Retinal pigment epithelial cell (primary cell): ENCODE measurements around the gene C7orf25.

GRCh38 chr7:40029798-40030257 lies 79.8 kb downstream of the CDK13 start:
- RRBS = no CpG with 5 or more reads among the region's 7 CpGs

GRCh38 chr7:41785708-41786343 lies 82.9 kb upstream of the INHBA start:
- RRBS = no CpG with 5 or more reads among the region's 6 CpGs

- RRBS = under 1% methylated on average over 58 of the region's 71 CpGs
Measured at GRCh38 chr7:42911782-42912777, at the start of gene C7orf25. TSS of gene C7orf25 (minus strand) at chr7:42912070.

- RRBS = no CpG with 5 or more reads among the region's 19 CpGs
Measured at GRCh38 chr7:43059344-43059671, 53.1 kb upstream of the HECW1 start.

DNA sequence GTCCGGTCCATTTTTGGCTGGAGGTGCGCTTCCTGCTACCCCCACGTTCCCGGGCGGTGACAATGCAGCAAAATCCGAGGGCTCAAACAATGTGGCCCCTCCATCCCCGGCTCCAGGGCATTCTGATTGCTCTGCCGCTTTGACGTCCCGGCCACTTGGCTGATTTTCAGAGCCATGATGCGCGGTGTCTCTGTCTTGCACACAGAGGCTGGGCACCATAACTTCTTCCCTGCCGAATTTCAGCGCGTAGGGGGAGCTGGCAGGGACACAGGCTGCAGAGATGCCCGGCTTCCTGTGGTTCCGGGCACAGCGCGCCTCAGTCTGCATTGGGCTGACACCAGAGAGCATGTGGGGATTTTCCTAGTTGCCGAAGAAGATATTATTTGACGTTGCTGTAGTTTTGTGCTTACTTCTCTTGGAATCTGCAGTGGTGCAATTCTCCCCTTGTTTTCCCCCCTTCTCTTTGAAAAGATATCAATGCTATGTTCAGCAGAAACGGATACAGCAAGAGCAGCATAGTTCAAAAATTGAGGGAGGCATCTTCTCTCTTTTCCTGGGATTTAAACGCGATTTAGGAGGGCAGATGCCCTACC lies 1.3 kb downstream of the HECW1 start:
- RRBS = under 1% methylated on average over 7 of the region's 24 CpGs

- RRBS = no CpG with 5 or more reads among the region's 6 CpGs
Measured at GRCh38 chr7:43577394-43577949, 5.4 kb upstream of the STK17A start.

DNA sequence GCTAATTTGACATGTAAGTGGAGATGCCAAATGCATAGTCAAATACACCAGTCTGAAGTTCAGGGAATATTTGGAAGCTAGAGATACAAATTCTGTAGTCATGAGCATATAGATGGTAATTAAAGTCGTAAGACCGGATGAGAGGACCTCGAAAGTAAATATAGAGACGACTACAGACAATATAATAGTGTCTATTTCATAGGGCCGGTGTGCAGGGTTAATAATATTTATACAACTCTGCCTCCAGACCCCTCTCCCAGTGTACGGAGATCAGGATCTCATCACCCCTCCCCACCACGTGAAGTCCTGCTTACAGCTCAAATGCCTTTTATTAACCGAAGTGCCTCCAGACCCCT lies 598 bp upstream of the STK17A start:
- RRBS = no CpG with 5 or more reads among the region's 8 CpGs

DNA sequence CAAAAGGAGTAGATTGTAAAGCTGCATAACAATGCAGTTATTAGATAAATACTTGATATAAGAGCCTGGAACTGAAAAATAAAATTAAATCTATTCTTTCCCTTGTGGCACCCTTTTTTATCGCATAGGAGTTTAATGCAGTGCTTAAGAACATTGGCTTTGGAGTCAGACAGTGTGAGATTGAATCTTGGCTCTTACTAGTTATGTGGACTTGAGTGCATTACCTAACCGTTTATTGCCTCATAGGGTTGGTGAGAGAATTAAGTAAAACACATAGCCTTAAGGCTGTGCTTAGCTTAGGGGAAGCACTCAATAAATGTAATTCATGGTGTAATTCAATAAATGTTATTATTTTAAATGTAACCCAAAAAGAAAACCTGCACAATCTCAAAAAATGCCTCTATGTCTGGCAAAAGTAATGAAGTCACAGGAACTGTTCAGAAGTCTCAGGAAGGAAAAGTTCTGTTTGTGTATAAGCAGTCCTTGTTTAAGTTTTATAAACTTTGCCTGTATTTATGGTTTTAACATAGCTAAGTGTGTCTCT lies 2.7 kb downstream of the STK17A start:
- RRBS = no CpG with 5 or more reads among the region's 2 CpGs

GRCh38 chr7:43618677-43619363 lies 35.9 kb downstream of the STK17A start:
- RRBS = no CpG with 5 or more reads among the region's 4 CpGs

- RRBS = no CpG with 5 or more reads among the region's 7 CpGs
Measured at GRCh38 chr7:43651001-43651806, 68.3 kb downstream of the STK17A start.

GRCh38 chr7:43693452-43693898 lies 35.8 kb downstream of the COA1 start:
- RRBS = no CpG with 5 or more reads among the region's 6 CpGs

GRCh38 chr7:43990093-43990757 lies 7.5 kb upstream of the SPDYE1 start:
- RRBS = no CpG with 5 or more reads among the region's 14 CpGs

DNA sequence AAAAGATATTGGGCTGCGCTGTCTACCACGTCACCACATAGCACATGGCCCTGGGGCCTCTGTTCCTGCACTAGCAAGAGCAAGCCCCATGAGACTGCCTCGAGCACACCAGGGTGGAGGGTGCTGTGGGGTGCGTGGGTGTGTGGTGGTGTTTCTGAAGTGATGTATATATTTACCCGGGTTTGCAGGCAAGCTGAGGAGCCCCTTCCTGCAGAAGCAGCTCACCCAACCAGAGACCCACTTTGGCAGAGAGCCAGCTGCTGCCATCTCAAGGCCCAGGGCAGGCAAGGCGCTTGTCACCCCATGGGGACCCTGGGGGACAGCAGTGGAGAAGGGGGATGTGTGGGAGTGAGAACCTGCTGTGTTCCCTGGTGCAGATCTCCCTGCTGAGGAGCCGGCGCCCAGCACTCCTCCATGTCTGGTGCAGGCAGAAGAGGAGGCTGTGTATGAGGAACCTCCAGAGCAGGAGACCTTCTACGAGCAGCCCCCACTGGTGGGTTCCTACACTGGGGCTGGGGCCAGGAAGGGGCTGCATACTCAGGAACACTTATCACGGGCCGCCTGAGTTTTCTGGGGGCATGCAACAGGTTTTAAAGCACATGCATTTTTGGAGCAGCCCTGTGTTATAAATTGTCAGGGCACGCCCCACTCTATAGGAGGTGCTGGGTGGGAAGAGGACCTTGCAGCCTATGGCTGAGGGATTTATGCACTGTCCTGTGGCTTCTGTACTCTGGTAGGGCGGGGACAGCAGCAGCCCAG lies 6.0 kb downstream of the PGAM2 start:
- RRBS = no CpG with 5 or more reads among the region's 13 CpGs

DNA sequence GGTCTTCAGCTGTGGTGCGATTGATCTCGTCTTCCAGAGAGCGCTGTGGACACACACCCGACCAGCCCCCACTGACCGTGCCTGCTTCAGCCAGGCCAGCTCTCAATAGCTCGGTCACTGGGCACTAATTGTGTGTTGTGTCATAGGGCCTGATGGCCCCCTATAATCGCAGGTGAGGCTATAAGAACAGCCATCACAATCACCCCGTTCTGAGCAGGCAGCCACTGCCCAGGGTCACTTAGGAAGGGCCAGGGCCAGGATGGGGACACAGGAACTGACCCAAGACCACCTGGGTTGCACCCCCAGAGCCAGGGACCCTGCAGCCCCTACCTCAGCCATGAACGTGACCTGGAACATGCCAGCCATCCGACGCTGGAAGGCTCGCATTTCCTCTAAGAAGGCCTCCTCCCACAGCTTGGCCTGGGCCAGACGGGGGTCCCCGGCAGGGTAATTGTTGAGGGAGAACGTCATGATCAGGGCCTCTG lies 5.2 kb downstream of the NPC1L1 start:
- RRBS = no CpG with 5 or more reads among the region's 15 CpGs

- RRBS = no CpG with 5 or more reads among the region's 12 CpGs
Measured at GRCh38 chr7:44580751-44581256, 1.2 kb downstream of the TMED4 start.

GRCh38 chr7:44654088-44654838 lies 47.8 kb downstream of the OGDH start:
- RRBS = no CpG with 5 or more reads among the region's 14 CpGs

DNA sequence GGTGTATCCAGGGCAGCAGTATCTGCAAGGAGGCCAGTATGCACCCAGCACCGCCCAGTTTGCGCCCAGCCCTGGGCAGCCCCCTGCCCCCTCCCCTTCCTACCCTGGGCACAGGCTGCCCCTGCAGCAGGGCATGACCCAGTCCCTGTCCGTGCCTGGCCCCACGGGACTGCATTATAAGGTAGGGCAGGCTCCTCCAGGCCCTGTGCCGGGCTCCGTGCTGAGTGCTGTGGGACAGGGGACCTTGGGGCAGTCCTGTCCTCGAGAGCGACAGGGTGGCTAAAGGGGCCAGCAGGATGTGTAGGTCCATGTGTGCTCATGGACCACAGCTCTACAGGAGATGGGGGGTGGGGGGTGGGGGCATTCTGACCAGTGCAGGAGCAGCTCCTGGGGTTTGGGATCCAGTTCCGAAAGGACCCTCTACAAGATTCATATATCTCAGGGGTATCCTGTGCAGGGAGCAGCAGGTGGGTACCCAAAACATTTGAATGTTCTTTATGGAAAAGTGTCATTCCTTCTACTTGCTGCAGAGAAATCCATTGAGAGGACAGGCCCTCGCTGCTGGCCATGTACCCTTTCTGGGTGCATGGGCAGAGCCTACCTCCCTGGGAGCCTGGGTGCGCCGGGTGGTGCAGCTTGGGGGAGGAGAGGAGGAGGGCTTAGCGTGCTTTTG lies 10.8 kb downstream of the ZMIZ2 start:
- RRBS = no CpG with 5 or more reads among the region's 13 CpGs

- RRBS = 91% methylated on average over 5 of the region's 20 CpGs
Measured at GRCh38 chr7:44766307-44766947, 17.8 kb downstream of the ZMIZ2 start.

GRCh38 chr7:44824127-44824779 lies 23.6 kb downstream of the H2AZ2 start:
- RRBS = no CpG with 5 or more reads among the region's 7 CpGs